ENCODE measurements around the gene ENDOU.

DNA sequence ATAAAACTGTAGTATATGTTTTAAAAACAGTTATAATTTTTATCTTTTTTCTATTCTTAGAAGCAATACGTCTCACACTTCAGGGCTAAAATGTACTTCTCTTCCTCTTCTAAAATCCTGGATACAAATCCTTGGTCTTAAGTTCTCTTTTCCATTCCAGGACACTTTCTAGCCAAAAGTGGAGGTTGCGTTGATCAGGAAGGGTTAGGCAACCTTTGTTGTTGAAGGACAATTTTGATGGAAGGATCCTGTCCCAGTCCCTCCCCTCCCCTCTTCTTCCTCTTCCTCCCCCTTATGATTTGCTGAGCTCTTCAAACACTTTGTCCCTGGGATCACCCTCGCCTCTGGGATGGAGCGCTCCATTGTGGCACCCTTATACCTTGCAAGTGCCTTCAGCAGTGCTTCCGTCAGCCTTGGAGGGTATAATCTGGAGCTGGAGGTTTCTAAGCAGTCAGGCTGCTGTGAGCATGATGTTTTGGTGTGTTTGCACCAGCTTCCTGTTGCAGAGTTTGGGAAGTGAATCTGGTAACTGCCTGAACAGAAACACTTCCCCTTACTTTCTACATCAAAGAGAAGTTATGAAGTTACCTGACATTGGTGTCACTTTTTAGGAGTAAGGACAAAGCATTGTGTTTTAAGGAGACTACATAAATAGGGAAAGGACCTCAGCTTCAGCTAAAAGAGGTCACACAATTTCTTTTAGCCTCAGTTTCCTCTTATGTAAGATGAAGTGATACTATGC is 87.5 kb upstream of the SLC38A2 start:
- PRO-cap: no peak

DNA sequence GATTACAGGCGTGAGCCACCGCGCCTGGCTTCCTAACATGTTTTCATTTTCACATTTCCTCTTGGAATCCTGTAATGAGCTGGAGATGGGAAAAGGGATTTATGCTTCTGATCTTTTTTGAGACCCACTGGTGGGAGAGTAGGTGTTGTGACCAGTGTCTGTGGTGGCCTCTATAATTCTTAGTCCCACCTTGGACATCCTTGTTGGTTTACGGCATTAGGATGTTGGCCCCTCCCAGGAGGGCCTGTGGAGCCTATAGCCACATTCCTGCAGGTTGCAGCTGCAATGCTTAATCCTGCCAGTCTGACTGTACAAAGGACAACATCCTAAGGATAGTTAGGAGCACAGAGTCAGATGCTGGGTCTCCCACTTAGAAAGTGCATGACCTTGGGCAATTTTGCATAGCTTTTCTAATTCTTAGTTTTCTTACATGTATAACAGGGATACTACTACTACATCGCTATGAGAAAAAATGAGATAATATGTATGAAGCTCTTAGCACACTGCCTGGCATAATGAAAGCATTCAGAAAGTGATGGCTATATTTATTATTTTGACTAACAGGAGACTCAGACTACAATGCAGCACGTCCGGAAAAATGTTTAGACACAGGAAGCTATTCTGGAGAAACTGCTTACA is 150.9 kb upstream of the SLC38A2 start:
- PRO-cap: no peak

GRCh38 chr12:46554755-46555201 is 182.2 kb upstream of the SLC38A2 start:
- PRO-cap: no peak

- PRO-cap: no peak
Measured at GRCh38 chr12:46557492-46558376, 185.2 kb upstream of the SLC38A2 start.

DNA sequence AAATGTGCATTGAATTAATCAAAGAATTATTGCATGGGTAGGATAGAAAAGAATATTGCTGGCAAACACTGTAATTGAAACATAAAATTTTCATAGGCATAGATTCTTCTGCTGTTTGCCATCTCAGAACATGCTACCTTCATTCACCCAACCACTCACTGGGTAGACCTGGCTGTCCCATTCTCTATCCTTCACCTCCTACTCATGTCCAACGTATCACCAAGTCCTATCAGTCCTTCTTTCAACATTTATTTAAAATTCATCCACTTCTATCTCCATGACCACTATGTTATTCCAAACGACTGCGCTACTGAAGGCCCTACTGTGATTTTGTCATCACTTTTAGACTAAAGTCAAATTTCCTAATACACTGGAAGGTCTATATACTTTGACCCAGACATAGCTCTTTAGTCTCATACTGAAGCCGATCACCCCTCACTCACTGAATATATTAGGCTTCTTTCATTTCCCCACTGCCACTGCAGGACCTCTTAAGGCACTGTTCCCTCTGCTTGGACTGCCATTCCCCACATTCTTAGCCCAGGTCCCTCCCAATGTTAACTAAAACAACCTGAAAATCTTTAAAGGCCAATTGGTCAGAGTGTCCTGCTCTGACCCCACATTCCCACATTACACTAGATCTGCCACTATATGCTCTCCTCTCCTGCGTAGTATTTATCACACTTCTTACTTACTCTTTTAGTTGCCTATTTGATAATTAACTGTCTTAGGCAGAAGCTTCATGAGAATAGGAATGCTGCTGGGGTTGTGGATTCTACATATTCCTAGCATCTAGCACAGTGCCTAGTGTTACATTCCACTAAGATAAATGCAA is 25.6 kb downstream of the SLC38A4 start:
- PRO-cap: no peak

DNA sequence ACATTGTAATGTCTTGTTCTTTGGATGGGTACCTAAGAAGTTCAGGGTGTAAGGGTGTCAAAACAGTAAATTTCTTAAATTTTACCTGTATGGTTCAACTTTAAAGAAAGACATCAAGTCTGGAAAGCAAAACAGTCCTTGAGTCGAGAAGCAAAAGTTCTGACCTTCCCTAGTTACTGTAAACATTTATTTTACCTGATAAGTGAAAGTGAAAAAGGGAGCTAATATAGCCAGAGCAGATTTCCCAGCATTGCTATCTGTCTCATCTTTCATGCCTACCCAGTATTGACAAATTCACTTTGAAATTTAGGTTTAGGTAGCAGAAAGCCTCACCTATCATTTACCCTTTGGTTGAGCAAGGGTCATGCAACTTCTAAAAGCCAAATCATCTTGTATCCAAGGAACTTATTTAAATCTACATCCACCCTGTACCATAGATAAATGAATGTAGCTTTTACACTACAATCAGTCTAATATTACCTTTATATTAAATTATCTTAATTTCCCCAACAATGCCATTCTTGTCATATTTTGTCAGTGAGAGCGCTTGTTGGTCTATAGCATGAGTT is 24.4 kb downstream of the SLC38A4 start:
- PRO-cap: no peak

- PRO-cap: no peak
Measured at GRCh38 chr12:46983215-46983755, 96.1 kb upstream of the PCED1B start.

DNA sequence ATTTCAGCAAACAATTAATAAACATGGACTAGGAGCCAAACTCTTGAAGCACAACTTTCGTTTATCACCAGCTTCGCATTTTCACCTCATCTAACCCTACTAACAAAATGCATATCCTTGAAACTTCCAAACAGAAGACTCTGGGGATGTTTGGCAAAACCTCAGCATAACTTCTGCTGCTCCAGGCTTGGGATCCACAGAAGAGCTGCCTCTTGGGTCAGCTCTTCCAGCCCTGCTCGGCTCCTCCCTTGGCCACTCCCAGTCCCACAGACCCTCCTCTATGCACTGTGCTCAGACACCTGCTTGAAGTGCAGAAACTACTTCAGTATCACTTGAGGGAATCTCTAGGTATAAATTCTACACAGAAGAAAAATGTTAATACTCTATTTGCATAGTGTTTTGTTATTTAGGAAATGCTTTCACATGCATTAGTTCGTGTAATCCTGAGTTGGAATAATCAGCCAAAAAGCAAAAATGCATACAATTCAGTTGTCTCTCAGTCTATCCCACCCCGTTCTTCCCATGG is 110.0 kb upstream of the AMIGO2 start:
- PRO-cap: no peak

DNA sequence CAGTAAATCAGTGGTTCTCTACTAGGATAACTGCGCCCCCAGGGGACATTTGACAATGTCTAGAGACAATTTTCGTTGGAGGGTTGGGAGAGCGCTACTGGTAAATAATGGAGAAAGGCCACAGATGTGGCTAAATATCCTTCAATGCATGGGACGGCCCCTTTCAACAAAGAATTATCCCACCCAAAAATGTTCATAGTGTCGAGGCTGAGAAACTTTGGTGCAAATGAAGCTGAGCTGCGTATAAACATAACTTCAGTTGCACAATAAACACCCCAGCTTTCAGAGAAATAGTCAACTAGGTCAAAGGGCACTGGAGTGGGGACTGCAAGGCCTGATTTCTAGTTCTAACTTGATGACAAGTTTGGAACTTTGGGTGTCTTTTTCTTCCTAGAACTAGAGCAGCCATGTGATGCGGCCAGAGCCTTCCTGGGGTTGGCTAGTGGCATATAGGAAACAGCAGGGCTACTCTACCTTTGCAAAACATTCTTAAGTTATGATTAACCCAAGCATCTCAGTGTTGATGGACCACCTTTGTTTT is 298.4 kb upstream of the AMIGO2 start:
- PRO-cap: no peak

DNA sequence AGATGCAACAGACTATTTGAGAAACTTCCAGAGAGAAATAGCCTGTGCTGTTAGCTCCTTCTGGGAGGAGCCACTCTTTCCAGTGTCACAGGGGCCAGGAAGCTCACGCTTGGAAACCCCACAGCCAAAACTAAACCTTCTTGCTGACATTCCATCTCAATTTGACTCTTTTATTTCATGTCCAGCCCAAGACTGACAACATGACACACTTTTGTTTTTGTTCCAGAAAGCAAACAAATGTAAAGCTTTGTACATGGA is 114.4 kb downstream of the RPAP3 start:
- PRO-cap: no peak

DNA sequence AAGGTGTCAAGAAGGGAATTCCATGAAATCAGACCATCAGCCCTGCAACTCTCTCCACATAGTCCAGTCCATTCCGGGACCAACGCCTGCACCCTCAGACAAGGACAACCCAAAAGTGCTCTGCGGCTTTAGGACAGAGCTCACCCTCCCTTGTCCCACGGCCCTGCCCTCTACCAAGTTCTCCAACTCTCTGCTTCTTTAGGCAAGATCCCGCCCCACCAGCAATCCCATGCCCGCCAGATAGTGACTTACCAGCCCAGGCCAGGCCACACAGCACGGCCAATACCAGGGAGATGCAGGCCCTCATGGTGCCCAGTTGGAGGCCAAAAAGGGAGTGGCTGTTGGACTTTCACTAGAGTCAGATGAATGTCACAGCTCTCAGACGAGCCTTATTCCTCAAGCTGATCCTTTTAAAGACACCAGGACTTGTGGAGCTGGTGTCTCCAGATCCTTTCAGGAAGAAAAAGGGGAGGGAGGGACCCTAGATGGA is at the start of gene ENDOU:
Gene ENDOU (minus strand): TSS at position 384 of the 490 bp plus-strand sequence.
- PRO-cap: no peak

DNA sequence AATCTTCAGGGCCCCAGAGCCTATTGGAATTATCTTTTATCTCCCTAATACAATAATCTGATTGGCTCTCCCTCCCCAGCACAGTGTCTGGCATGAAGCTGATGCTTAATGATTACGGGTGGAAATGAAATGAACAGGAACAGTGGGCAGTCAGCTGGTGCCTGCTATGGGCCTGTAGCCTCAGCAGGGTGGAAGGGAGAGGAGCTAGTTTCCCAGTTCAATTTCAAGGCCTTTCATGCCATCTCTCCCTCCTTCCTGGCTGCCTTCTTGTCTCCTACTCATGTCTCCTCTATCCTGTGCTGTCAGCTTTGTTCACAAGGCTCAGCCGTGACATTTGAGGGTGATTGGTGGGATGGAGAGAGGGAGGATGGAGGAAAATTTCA is 4.3 kb upstream of the RAPGEF3 start:
- PRO-cap: no peak

- PRO-cap: no peak
Measured at GRCh38 chr12:47770778-47771404, 2.1 kb upstream of the SLC48A1 start.

GRCh38 chr12:47777723-47778515 is 4.9 kb downstream of the SLC48A1 start:
- PRO-cap: no peak

DNA sequence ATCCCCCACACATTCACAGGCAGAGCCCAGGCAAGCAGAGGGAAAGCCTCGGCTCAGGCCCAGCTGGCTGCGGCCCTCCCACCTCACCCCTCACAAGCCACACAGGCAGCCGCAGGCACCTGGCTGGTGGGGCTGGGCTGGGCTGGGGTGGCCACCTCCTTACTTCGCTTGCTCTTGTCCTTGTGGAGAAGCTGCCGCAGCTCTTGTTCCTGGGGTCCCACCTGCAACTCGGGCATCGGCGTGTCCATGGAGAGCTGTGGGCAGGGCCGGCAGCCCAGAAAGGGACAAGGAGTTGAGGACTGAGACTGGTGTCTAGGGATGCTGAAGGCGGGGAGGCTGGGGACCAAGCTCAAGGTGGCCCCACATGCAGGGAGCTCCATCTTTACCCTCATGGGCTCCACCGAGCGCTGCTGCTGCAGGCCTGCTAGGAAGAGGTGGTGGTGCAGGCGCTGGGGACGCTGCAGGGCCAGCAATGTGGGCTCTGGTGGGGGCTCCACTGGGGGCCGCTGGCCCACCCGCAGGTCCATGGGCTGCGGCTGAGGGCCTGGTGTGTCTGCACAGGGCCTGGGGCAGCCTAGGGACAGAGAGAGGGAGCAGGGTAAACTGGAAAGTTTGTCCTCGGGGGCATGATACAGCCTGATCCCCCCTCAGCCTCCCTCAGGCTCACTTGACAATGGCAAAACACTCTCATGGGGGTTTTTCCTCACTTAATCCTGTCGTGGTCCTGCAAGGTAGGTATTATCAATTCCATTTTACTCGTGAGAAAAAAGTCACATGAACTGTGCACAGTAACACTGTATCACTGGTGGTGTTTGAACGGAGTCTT is 21.1 kb downstream of the HDAC7 start:
- PRO-cap: no peak

- PRO-cap: no peak
Measured at GRCh38 chr12:47810202-47810430, 9.6 kb downstream of the HDAC7 start.

DNA sequence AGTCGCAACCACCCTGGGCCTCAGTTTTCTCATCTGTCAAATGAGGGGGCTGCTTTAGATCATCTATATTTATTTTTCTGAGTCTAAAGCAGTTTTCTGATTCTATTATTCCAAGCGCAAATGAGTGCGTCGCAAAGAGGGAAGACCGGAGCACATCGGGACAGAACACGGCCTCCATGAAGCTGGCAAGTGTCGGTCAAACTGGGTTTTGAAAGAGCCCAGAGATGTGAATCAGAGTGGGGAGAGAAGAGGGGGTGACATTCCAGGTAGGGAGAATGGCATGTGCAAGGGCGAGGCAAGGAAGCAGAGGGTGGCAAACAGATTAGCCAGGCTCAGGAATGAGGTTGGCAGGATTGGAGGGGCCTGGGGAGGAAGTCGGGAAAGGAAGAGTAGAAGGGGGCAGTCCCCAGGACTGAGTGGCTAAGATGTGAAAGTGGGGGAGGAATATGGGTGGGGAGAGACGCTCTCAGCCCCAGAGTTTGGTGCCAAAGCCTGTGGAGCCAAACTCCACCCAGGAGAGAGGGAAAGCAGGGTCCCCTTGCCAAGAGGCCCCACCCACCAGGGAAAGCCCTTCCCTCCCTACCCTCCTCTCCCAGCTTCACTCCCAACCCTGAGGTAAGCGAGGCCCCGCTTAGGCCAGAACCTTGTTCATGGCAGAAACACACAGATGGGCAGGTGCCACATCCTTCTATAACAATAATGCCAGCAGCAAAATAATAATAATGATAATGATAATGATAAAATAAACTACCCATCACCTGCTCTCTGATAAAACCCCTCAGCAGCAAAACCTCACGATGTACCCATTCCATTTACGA is 5.5 kb upstream of the HDAC7 start:
- PRO-cap: bidirectional peak, plus-strand start at position 601 of the sequence, minus-strand start at position 384 of the sequence

GRCh38 chr12:47828087-47828699 is 8.5 kb upstream of the HDAC7 start:
- PRO-cap: no peak

DNA sequence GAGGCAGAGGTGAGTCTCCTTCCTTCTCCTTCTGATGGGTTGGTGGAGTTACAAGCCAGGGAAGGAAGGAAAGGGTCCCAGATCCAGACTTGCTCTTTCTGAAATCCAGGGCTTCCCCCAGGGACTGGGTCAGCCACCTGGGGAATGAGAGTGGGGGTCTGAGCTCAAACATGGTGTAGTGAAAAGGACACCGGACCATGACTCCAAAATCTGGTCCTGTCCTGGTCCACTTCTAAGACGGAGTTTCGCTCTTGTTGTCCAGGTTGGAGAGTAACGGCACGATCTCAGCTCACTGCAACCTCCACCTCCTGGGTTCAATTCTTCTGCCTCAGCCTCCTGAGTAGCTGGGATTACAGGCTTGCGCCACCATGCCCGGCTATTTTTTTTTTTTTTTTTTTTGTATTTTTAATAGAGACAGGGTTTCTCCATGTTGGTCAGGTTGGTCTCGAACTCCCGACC is 22.6 kb upstream of the HDAC7 start:
- PRO-cap: no peak

GRCh38 chr12:47912903-47913234 is 8.1 kb upstream of the VDR start:
- PRO-cap: no peak

Measured in rectum (tissue), 1 donor.